ENCODE measurements around the genes AAGAB and CORO2B.

DNA sequence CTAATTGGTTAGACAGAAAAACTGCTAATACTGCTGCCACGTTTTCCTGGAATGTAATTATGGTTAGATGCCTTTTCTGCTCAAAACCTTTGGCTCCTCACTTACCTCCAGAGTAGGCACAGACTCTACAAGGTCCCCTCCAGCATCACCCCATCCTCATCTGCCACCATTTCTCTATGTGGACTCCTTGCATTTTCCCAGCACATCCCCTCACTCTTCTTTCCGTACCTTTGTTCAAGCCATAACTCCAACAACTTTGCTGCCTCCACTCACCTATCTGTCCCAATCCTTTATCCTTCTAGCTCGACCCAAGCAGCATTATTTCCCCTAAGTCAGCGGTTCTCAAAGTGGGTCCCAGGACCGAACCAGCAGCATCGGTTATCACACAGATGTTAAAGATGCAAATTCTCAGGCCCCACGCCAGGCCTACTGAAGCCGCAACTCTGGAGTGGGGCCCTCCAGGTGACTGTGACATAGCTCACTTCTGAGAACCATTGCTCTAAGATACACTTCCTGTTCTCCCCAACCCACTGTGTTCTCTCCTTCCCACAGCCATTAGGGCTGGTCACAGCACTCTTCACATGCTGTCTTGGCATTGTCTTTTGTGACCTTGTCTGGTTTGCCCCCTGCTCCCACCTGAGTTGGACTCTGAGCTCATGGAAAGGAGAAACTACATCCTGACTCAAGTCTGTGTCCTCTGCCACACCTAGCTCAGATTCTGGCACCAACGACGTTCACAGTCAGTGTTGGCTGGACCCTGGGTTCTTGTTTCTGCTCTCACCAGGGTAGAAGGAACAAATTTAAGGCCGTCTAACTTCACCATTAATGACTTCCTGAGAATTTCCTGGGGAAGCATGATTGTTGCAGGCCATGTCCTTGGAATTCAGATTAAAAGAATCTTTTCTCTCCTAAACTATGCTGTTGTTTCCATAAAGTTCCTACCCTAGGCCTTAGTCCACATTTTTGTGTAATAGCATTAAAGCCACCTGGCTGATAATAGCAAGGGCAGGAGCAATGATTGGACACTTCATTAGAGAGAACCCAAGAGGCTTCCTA lies 56.1 kb downstream of the AAGAB start:
- PRO-cap, result no peak

DNA sequence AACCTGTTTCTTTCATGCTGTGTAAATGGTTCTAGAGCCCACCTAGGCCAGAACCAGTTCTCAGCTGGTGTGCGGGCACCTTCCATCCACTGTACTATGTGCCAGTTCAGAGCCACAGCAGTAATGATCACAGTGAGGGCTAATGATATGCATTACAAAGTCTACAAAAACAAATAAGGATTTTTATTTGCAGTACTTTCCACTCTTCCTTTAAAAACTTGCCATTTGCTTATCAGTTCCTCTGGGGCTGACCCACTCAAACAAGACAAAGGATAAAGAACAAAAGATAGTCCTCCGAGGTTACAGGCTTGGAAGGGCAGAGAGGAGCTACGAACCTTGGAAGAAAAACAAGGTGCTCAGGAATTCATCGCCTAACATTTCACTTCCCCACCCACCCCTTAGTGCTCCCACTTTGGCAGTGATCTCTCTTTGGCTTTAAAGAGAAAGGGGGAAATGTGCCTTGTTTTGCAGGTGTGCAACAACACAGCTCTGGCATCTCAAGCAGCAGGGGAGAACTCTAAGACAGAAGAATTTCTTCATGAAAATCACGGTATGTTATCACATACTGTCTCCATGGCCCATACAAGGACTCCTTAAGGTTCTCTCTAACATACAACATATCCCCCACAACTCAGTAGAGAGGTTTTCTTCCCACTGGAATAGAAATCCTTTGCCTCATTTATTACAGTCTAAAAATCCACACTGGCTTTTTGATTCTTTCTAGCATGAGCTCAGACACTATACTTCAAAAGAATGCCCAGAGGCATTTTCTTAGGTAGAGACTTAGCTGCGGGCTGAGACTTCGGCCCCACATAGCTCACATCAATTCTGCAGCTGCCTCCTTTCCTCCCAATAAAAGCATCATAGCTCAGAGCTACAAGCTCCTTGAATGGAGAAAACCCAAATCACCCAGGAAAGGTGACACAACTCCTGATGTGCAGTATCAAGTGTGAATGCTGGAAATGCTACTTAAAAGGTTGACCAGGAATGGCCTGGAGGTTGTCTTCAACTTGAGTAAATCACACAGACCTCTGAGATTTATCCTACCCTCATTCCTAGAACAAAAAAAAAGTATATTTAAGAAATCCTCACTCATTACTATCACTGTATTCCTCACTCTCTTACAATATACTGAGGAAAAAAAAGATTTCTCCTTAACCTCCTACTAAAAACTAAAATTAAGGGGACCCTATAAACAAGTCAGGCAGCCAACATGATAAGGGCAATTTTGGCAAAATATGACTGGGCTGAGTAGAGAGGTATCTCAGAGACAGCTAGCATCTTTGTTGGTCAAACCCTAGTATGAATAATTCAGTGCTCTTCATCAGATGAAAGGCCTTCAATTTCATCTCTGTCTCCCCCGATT lies 52.5 kb downstream of the AAGAB start:
- PRO-cap, result no peak

- PRO-cap, result no peak
Measured at GRCh38 chr15:67253573-67254110, 819 bp downstream of the AAGAB start.

DNA sequence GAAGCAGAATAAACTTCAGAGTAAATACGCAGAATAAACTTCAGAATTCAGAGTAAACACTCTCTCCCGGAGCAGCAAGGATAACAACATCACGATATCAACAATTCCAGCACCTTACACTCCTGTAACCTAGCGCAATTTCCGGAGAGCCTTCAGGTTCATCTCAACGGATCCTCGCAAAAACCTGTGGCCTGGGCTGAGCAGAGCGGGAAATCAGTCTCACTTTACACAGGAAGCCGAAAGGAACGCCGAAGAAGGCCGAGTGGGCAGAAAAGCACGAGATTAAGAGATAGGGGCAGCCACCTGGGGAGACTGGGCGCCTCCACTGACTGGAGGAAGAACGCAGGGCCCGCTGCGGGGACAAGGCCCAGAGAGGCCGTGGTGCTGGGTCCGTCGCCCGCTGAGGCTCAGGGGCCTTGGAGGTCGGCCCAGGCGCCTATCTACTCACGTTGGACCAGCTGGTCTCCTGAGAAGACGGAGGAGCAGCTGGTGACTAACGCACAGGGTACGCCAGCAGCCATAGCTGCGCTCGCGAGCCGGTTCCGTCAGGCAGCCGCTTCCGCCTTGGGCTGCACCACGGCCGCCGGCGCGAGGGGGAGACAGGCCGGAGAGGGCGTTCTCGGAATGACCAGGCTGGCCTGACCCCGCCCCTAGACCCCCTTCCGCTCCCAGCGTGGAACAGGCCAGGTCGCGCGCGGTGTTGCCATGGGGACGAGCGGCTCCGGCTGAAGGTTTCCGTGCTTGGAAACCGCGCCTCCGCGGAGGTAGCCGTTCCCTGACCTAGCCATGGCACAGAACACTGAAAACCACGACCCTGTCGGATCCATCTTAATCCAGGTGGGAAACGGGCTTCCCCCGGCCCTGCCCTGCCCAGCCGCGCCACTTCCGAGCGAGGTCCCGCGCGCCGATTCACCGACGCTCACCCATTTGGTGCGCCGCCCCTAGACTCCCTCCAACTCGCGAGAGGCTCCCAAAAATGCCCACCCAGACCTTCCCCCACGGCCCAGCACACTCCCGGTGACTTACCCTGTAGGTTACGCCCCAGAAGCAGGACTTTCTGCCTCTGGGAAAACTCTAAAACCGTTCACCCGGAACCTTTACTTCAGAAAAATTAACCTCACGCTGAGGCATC lies at the start of gene AAGAB:
AAGAB (minus strand) TSS at position 551 of the 1,132 bp plus-strand sequence.
- PRO-cap, result bidirectional peak, plus-strand start at position 222 of the sequence, minus-strand start at position 131 of the sequence; bidirectional peak, plus-strand start at position 792 of the sequence, minus-strand start at position 495 of the sequence

DNA sequence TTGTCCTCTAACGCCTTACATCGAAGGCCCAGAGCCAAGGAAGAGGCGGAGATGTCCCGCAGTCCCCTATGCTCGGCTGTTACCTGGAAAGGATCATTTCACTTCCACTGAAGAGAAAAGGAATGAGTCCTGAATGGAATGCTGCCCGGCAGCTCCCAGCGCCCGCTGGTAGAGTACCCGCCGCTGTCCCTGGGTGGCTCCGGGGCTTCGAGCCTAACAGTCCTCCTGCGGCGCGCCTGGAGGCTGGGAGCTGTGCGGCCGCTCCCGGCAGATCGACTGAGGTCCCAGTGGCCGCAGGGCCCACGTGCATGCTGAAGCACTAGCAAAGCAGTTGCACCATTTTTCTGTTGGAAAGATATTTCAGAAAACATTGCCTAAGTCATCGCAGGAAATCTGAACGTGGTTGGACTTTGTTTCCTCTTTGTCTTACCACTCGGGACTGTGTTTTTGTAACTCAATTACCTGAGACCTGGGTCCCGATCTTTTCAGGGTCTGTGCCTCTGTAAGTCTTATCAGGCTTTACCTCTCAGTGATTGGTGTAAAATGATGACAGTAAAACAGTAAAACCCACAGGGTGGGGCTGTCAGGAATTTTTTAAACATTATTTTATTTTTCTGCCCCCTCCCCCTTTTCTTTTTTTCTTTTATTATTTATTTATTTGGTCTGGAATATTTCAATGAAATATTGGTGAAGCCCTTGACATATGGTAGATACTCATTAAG lies 13.6 kb downstream of the SKOR1 start:
- PRO-cap, result no peak

GRCh38 chr15:68279740-68280807 lies 2.5 kb downstream of the FEM1B start:
- PRO-cap, result no peak

- PRO-cap, result no peak
Measured at GRCh38 chr15:68306377-68306956, 28.9 kb downstream of the FEM1B start.

GRCh38 chr15:68365930-68366749 lies 65.8 kb downstream of the ITGA11 start:
- PRO-cap, result no peak

GRCh38 chr15:68421880-68422131 lies 10.2 kb downstream of the ITGA11 start:
- PRO-cap, result no peak

GRCh38 chr15:68578797-68579912 lies at the start of gene CORO2B:
Gene CORO2B (plus strand): TSS chr15:68578993.
- PRO-cap, result no peak

- PRO-cap, result no peak
Measured at GRCh38 chr15:68783731-68784021, 37.0 kb downstream of the ANP32A start.

DNA sequence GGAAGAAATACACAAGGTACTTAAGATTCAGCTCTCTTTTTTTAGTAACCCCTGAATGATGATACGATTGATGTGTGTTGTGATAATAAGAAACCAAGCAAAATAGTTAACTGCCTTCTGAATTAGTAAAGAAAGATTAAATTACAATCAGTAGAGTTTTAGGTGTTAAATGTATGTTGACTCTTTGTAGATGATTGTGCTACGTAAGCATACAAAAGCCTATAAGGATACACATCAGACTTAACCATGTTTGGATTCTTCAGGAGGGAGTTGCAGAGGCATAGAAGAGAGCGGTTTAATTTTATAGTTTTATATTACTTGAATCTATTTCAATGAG lies 2.9 kb downstream of the GLCE start:
- PRO-cap, result no peak

DNA sequence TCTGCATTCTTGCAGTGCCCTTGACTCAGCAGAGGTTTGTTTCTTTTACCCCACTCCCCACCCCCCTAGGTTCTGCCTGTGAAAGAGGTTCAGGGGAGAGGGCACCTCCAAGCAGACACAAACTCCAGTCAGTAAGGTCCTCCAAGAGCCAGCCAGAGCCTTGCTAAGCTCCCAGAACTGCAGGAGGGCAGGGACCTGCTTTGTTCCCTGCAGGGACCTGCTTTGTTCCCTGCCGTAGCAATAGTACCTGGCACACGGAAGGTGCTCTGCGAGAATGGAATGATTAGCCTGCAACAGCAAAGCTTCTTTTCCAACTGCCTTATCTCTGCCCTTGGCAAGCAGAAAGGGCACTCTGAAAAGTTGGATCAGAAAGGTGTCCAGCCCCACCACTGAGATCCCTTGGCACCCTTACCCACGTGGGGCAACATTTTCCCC lies 1.4 kb downstream of the PAQR5 start:
- PRO-cap, result no peak

- PRO-cap, result no peak
Measured at GRCh38 chr15:69490574-69491102, 38.0 kb downstream of the RPLP1 start.

DNA sequence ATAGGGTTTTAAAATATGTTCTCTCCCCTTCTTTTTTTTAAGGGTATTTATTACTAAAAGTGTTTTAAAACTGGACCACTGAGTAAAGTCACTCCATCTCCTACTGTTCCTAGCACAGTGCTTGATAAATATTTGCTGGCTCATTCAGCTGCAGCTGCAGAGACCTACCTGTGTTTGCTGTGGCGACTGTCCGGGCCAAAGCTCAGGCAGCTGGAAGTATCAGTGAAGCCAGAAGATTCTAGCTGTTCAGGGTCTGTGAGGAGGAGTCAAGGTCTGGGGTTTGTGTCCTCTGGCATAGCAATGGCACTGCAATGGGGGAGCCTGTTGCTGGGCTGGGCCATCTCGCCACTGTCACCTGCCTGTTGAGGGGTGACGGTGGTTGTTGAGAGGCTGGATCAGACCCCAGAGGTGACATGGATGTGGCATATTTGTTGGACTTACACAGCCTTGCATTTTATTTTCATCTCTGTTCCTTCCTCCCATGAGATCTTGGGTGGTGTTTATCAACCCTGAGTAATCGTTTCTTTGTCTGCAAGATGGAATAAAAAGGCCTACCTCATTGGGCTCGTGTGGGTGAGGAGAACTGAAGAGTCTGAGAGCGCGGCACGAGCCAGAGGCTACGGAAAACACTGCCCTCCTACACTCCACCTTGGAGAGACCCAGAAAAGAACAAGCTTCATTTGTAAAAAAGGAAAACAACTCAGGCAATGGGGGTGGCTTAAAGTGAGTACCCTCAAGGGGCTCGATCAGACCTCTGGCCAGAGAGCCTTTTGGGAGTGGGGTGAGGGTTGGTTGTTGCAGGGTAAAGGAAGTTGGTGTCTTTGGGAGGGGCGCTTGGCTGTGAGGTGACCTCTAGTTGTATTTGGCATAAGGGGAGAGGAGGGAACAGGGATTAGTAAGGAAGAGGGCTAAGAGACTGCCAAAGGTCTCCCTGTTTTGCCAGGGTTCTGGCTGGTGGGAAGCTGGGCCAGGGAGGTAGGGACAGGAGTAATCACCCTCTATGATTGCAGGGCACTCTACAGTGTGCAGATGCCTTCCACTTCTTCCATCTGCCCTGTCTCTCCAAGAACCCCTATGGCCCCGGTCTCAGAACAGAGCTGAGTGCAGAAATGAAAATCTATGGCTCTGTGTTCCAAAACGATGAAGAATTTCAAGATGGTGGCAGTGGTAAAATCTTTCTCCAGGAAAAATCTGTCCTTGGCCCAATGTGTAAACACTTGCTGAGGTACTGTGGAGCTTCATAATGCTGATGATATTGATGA lies 110.4 kb downstream of the RPLP1 start:
- PRO-cap, result no peak

DNA sequence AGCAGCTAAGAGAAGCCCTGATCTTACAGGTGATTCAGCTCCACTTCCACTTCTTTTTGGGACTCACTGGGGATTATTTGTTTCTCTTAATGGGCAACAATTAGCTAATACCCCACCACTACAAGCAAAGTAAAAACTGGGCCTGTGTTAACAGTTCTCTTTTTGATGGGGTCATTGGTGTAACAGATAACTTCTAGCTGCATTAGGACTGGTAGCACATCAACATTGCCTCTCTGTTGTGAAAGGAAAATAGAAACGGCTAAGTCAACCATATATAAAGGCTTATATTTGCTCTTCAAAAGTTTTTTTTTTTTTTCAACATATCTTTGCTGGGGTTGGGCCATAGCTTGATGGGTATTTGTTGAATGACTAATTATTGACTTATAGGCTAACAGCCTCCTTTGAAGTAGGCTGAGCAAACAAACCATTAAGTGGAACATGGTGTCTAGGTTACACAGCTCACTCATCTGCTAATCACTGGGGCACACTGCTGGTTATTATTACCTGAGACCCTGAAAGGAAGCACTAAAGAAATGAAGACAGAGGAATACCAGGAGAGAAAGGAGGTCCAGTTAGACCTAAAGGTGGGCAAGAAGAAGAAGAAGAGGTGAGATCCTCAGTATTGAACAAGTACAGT lies 139.2 kb downstream of the RPLP1 start:
- PRO-cap, result no peak

- PRO-cap, result no peak
Measured at GRCh38 chr15:69665379-69666156, 212.9 kb downstream of the RPLP1 start.

- PRO-cap, result no peak
Measured at GRCh38 chr15:69718781-69719412, 266.3 kb downstream of the RPLP1 start.

GRCh38 chr15:70050024-70050449 lies 47.7 kb downstream of the TLE3 start:
- PRO-cap, result no peak

- PRO-cap, result bidirectional peak, plus-strand start at chr15:70099785, minus-strand start at chr15:70099537
Measured at GRCh38 chr15:70099473-70099690, 1.7 kb upstream of the TLE3 start.